A375 (cell line): ENCODE results near the genes CCN6 and LAMA4.

GRCh38 chr6:111414633-111415466 is 68.2 kb downstream of the REV3L start:
- RAMPAGE, long total RNA = no peak

- RAMPAGE, long total RNA = no peak
These were observed 4.9 kb downstream of the REV3L start for GRCh38 chr6:111478072-111478537.

DNA sequence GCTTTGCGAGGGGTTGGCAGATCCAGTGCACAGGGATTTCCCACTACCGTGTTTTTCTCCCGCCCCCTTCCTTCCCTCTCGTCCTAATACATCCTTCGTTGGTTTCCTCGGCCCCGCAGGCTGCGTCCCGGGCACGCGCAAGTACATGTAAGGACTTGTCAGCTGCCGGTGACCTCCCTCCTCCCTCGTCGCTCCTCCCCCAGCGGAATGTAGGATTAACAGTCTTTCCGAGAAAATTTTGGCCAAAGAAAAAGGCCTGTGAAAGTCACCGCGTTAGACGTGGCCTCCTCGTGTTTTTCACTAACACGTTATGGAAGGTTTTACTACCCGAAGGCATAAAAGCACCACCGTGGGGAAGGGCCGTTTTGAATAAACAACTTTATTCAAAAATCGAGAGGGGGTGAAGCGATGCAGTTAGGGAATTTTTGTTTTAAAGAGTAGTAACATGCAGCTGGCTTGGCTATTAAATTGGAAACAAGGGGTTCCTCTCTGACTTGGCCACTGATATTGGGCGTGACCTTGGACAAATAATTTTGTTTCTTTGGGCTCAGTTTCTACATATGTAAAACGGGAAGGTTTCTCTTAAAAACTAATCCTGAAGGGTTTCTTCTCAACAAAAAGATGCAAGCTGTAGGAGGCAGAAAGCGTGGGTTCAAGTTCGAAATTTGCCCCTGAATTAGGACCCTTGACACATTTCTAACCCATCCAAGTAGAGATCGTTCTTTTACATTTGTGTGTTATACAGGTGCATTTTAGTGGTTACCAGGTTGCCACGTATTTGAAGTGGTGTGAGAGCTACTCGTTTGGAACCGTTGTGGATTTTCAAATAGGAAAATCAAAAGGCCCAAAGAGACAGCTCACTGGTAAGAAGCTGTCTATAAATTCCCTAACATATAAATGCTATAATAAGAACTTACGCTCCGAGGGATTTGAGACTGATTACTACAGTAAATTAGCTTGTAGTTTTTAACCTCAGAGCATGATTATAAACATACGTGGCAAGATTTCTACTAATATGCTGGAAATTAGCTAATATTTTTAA is 1.3 kb upstream of the REV3L start:
- RAMPAGE, long total RNA = no peak

- RAMPAGE, long total RNA = no peak
These were observed 20.6 kb upstream of the REV3L start for GRCh38 chr6:111503536-111504052.

DNA sequence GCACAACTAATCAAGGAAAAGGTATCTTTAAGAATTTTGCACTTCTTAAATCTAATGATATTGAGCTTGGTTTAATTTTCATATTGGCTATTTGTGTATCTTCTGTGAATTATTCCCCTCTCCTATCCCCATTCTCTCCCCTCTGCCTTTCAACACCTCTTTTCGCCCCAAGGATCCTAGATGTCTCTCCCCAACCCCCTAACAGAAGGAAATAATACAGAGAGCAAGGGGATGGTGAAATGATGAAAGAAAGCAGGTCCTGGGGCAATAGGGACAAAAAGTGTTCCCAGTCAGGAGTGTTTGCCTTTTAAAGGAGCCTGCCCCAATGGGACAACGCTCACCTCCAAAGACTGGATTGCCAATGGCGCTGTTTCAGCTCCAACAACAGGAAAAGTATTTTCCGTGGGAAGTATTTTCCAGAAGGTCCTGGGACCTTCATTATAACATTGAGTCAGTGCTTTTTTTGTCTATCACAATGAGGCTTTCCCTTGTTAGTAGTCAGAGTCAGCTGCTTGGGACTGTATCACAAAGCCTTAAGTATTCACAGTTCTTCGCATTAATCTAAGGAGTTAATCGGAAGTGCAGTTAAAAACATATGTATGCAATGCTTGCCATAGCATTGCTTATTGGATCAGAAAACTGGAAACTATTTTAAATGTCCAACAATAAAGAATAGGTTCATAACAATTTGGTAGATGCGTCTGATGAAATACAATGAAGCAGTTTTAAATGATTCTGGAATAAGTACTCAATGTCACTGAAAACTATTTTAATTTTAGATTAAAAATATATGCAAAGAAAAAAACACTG is 17.4 kb downstream of the TRAF3IP2 start:
- RAMPAGE, long total RNA = no peak

- RAMPAGE, long total RNA = no peak
These were observed 14.2 kb downstream of the TRAF3IP2 start for GRCh38 chr6:111591099-111592186.

DNA sequence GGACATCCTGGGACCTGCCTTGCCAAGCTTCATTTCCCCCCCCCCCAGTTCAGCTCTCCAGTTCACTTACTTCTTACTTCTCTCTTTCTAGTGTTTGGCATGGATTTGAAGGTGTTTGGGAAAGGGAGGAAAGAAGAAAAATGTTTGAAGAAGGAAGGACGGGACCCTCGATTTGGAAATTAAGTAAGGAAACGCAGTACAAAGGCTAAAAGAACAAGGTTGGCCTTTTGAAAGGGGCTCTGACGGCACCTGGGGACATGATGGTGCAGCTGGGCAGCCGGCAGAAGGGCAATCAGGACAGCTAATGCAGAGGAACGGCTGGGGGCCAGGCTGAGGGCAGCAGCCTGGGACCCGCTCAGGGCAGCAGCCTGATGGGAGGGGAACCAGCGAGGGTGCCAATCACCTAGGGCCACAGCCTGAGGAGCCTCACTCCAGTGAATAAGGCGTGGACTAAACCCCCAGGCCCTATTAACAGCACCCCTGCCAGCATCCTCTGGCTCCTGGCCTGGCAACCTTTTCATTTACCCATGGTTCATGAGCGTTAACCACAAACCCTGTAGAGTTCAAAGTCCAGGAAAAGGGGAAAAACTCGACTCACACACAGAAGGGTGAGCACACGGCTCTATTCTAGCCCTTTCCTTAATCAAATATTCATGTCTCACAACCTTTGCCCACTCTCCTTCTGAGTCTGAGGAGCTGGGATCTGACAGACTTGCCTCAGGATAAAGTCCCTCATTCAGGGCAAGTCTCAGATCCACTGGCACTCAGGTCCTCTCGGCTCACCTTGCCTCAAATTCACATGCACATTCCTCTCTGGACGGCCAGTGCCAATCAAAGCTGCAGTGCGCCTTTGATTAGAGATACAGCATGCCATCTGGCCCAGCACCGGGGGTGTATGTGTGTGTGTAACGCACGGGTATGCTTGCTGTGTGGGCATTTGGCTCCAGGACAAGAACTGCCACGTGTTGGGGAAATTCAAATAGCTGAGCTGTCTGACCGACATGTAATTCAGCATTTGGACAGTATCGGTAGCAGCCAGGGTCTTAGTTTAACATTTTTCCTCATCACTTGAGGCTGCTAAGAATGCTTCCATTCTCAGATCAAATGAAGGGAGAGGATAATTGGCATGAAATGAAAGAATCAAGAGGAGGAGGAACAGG is 86.8 kb upstream of the TRAF3IP2 start:
- RAMPAGE, long total RNA = no peak

GRCh38 chr6:111708308-111708649 is 102.6 kb upstream of the TRAF3IP2 start:
- RAMPAGE, long total RNA = no peak

DNA sequence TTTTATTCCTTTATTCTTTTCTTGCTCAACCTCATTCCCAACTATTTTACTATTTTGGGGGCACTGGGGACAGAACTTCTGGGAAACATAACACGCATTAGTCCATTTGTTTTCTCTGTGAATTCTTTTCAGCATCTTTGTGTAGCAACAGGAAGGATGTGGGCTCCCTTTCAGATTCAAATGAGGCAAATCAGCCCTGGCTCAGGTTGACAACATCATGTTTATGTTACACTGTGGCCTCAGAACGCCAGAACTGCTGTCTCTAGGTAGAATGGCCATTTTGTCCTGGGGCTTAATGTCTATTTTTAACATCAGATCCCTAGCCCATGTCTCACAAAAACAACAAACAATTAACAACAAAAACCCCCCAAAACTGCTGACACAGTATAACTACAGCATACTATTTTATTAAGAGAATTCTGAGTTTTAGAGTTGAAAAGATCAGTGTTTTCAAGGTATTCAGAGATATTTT is 122.1 kb downstream of the FYN start:
- RAMPAGE, long total RNA = no peak

DNA sequence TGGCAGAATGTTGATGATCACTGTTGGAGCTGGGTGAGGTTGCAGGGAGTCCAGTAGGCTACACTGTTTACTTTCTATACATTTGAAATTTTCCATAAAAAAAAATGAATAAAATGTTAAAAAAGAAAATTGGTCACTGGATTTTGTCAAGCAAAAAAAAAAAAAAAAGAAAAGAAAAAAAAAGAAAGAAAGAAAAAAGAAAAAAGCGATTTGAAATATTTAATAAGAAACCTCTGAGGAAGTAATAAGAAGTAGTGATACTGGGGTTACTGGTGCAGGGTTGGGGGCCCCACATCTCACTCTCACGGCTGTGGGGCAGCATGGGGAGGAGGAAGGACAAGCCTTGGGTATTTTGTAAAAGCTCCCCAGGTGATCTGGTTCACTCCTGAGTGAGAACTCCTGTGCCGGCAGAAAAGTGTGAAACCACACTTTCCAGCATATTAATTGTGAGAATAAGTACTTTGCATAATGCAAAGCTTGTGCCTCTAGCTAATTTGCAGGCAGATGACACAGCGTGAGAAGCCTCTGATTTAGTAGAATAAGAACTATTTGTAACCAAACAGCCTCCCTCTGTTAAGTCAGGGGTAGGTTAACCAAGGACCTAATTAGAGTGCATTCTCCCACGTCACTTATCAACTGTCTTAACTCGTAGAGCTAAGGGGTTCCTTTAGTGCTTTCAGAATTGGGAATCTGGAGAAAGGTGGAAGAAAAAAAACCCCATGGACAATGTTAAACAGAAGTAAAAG is 109.0 kb downstream of the FYN start:
- RAMPAGE, long total RNA = no peak

- RAMPAGE, long total RNA = no peak
These were observed 35.6 kb downstream of the FYN start for GRCh38 chr6:111837315-111838432.

GRCh38 chr6:111862438-111863359 is 10.6 kb downstream of the FYN start:
- RAMPAGE, long total RNA = no peak

- RAMPAGE, long total RNA = no peak
These were observed 9.1 kb downstream of the FYN start for GRCh38 chr6:111863917-111864799.

GRCh38 chr6:111997644-111998240 is 56.2 kb upstream of the CCN6 start:
- RAMPAGE, long total RNA = no peak

DNA sequence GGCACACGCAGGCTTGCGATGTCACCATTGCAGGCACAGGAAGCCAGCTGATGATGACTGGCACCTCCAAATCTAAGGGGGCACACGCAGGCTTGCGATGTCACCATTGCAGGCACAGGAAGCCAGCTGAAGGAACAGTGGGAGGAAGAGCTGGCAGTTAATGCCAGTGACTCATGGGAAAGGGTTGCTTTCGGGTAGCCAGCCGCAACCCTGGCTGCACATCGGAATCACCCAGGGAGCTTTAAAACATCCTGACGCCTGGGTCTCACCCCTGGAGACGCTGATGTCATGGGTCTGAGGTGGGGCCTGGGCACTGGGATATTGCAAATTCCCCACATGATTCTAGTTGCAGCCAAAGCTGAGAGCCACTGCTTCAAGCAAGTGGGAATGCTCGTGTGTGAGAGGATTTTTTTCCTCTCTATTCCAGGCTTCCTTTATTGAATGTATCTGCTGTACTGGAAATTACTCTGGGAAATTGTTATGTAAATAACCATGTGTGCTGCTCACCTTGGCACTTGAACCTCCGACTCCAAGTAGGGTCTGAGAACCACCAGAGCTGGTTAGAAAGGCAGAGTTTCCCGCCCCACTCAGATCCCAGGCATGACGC is 16.0 kb upstream of the CCN6 start:
- RAMPAGE, long total RNA = no peak

DNA sequence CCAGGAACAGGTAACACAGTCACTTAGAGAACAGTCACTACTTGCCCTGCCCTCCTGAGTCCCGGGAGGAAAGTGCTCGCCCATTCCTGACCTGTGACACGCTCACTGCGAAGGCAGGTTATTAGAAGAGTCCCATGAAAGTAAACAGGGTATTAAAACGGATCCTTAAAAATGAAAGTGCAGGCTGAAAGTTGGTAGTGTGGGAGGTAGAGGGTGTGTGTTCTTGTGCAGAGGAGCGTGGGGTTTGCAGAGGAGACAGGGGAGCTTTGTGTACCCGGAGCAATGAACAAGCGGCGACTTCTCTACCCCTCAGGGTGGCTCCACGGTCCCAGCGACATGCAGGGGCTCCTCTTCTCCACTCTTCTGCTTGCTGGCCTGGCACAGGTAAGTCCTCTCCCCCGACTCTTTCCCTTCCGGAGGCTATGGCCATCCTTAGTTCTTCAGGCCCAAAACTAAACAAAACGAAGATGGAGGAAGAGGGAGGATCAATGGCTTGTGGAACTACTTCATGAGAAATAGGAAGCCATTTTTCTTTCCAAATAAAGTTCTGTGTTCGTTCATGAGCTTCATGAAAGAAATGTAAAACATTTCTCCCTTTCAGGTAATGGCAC is at the start of gene CCN6:
Gene CCN6 (plus strand): TSS at position 83 of the 611 bp plus-strand sequence.
- RAMPAGE, long total RNA = no peak

GRCh38 chr6:112181122-112181401 is 73.3 kb downstream of the LAMA4 start:
- RAMPAGE, long total RNA = no peak

DNA sequence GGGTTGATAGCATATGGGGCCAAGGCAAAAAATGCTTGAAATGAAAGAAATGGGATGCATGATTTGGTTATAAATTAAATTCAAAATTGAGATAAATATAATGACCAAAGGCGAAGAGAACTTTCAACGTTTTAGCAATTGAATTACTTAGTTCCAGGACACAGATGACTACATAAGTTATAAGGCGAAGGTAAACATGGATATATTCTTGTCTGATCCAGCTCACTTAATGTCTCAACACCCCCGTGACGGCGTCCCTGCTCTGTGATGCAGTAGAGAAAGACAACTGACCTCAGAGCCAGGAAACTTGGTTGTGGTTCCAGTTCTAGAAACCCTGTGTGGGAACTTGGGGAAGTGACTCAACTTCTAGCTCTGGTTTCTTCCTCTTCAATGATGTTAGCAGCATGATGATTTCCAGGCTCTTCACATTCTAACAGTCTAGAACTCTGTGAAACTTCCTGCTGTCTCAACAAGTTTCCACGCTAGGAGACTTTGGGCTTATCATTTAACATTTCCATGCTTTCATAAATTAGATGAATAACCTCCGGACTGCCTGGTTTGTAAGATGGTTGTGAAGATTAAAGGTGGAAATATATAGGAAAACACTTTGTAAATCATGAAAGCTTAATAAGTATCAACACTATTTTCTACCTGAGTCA is 18.4 kb downstream of the LAMA4 start:
- RAMPAGE, long total RNA = no peak

GRCh38 chr6:112250968-112252103 is 3.0 kb downstream of the LAMA4 start:
- RAMPAGE, long total RNA = no peak

GRCh38 chr6:112253868-112254935 is at the start of gene LAMA4:
Gene LAMA4 (minus strand): TSS chr6:112254567.
- RAMPAGE, long total RNA = no peak